Temporal lobe (tissue), 2 donors: ENCODE results near the gene FOXO1.

DNA sequence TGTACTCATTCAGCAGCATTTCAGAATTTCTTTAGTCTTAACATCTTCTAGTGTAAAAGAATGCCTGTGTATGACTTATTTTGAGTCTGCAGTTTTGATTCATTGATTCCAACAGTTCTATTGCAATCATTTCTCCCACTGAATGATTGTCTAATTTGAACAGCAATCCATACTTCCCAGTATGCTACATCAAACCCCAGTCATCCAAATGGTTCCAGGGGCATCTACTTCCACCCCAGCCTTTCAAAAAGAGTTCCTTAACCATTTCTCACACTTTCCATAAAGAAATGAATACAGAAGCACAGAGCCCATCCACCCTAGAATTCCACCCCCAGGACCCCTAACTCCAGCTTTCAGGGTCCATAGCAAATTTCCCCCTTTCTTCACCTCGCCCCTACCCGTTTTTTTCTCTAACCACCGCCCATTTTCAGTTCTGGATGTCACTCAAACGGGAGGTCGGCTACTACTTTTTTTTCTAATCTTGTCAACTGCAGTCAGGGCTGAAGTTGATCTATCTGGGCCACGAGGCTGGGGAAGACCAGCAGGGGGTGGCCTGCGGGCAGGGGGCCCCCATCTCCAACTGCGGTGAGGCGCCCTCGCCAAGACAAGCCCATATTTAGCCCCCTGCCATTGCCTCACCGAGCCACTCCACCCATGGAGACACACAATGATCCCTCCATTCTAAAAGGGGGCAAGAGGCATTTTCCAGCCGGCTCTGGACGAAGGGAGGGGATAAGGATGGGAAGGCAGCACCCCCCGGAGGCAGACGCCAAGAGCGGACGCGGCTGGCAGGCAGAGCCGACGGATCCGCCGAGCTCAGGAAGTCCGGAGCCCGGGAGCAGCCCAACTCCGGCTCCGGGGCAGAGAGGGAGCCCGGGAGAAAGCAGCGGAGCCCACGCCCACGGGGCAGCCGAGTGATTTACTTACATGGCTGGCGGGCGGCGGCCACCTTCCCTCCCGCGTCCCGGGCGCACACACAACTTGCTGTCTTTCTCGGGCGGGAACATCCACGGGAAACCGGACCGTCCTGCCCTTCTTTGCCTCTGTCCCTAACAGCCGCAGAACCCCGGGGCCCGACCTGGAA, 695 bp downstream of the LHFPL6 start:
- RAMPAGE, long total RNA = no peak

DNA sequence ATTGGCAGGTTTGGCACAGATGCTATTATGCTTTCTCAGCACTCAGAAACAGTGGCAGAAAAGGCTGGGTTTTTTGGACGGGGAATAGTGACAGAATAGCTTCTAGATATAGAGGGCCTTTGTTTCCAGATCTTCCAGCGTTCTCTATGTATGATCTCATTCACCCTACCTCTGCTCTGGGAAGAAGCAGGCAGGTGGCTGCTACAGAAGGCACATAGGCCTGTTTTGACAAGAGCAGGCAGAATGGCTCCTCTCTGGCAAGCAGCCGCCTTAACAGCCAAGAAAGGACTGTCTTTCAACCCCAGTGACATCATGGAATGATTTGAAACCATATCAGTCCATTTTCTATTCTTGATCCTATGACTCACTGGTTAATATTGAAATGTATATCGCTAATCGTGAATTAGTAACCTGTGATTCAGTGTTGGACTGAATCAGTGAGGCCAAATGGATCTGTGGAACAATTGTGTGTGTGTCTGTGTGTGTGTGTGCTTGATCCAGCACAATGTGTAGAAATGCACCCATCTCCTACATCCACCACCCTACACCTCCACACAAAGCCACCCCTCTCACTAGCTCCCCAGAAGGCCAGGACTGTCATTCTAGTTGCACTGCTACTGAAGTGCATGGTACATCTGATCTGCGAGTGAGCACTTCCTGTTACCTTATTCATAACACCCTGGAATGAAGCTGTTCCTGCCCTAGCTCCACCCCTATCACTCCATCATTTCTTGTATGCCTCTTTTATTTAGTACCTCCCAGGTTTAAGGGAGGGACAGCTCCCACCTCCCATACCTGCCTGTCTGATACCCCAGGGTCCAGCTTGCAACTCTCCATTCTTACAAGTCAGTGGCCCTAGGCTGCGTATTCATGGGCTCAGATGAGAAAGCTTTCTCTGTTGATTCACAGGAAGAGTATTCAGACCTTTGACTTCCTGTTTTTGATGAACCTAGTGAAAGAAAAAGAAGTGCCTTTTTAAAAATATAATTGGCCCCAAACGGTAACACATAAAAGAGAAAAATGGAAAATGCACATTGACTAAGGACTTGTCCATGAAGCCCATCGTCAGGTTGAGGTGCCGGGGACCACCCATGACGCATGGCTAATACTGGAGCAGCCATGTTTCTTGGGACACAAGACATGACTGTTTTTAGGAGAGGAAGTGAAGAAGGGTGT, 459.9 kb downstream of the FOXO1 start:
- RAMPAGE, long total RNA = no peak

- RAMPAGE, long total RNA = no peak
These were observed 437.9 kb downstream of the FOXO1 start for GRCh38 chr13:40228442-40228972.

DNA sequence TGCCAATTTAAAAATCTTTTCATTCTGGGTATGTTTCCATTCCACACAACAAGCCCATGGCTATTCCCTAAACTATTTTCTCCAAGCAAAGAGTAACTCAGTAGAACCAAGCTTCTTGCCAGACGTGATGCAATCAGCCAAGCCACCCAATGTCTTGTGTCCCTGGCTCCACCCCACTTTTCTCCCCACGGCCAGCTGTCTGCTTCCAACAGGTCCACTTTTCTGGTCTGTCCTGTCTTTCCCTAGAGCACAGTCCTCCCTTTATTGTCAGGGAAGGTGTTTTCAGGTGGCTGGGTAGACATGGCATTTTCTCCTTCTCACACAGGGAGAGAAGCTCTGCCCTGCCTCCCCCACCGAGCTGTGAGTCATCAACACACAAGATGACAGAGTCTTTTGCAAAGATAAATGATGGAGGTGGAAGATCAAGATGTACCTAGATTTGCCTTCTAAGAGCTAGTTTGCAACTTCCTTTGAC, 394.2 kb downstream of the FOXO1 start:
- RAMPAGE, long total RNA = no peak

DNA sequence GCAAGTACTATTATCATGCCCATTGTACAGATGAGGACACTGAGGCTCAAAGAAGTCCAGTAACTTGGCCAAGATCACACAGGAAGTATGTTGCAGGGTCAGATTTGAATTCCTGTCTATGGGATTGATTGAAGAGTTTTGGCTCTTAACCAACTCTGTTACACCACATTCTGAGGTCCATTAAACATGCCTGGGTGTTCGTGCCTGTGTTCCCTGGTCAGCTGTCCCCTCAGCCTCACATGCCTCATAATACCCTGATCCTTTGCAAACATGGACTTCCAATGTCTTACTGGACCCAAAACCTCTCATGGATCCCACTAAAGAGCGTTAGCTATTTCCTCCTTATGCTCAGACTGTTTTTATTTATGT, 319.7 kb downstream of the FOXO1 start:
- RAMPAGE, long total RNA = no peak

DNA sequence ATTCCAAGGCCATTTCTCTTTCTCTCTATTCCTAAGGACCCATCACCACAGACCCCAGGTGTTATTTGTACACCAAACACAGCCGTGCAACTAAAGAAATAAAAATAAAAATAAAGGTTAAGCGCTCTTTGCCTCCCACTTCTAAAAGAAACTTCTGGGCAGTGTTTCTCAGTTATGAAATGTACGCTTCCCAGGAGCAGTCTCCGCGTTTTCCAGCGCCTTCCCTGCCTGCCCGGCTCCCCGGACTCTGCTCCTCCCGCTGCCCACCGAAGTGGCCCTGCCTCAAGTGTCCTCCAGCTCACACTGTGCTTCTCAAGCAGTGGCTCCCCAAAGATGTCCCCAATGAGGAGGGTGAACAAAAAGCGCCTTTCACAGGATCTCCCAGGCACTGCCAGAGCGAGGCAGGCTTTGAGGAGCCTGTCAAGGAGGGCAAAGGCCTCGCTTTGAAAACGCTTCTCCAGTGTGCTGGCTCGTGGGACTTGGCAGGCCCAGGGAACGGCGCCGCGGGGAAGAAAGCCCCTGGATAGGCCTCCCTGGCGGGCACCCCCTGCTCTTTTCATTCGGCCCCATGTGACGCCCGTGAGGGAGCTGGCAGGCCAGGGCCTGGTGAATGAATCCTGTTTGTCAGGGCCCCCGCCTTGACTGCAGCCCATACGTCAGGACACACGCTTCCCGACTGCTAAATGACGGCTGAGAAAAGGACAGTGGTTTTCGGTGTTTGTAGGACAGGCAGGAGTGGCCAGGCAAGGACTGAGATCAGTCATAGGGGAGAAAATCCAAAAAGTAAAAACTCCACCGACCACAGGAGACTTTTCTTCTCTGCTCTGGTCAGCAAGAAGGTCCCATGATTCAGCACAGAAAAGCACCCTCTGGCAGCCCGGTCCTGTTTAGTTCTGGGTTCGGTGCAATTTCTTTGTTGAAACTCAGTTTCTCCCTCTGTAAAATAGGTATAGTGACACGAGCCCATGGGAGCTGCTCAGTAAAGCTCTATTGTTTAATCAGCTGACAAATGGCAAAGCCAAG, 187.0 kb downstream of the FOXO1 start:
- RAMPAGE, long total RNA = no peak

- RAMPAGE, long total RNA = no peak
These were observed 162.4 kb downstream of the FOXO1 start for GRCh38 chr13:40503801-40504609.

- RAMPAGE, long total RNA = no peak
These were observed 59.4 kb downstream of the FOXO1 start for GRCh38 chr13:40606984-40607575.

DNA sequence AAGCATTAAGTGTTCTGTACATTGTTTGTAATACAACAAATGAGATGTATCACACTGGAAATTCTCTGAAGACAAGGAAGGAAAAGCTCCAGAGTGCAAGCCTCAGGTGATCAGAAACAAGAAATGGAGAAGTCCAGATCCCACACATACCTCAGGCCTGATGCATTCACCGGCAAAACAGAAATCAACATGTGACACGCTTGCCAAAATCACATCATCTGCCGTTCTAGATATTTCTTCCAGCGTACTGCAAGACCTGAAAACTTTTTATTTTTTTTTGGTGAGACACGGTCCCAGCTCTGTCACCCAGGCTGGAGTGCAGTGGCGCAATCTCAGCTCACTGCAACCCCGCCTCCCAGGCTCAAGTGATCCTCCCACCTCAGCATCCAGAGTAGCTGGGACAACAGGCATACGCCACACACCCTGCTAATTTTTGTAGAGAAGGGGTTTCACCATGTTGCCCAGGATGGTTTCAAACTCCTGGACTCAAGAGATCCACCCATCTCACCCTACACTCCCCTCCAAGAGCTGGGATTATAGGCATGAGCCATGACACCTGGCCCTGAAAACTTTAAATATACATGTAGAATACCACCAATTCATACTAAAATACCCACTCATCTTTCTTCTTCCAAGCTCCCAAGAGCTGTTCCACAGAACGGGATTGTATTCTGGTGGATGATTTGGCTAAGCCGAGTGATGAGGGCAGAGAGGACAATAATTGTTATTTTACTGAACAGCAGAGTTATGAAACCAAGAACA, 48.4 kb downstream of the FOXO1 start:
- RAMPAGE, long total RNA = no peak

- RAMPAGE, long total RNA = no peak
These were observed 21.4 kb downstream of the FOXO1 start for GRCh38 chr13:40644750-40645659.

DNA sequence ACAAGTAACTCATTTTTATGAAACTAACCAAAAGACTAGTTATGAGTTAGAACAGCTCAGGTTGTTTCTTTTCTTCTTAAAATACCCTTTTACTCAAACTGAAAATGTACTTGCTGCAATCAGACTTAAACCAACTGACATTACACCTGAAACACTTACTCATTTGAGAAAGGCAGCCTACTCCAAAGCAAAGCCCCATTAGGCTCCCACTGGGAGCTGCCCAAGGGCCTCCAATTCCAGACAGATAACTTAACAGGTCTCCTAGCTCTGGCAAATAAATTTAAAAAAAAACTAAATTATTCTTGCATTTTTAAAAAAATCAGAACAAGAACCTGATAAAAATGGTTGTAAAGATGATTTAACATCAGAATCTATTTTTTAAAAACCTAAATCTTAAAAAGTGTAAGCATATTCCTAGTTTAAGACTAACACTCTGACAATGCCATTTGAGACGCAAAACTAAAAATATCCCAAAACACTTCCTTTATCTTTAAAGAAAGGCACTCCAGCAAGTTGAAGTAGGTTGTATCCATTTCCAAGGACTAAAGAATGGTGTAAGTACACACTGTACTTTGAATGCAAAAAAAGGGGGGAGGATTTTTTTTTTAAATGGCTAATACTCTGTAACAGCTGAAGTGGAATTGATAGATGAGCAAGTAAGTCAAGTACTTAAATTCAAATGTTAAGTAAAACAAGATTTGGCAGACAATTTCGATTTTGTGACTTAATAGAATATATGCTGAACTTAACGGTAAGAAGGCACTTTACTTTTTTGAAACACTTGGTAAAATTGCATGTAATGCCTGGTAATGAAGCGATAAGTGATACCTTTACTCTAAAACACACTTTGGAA, 3.3 kb downstream of the FOXO1 start:
- RAMPAGE, long total RNA = no peak

- RAMPAGE, long total RNA = no peak
These were observed at the start of gene FOXO1 for GRCh38 chr13:40666168-40666707. Gene FOXO1 (minus strand): TSS chr13:40666641.

DNA sequence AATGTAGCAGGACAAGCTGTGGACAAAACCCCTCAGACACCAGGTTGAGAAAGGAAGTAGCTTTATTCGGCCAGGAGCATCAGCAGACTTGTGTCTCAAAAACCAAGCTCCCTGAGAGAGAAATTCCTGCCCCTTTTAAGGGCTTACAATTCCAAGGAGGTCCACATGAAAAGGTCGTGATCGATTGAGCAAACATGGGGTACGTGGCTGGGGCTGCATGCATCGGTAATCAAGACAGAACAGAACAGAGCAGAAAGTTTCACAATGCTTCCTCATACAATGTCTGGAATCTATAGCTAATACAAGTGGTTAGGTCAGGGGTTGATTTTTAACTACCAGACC, 91.4 kb downstream of the SLC25A15 start:
- RAMPAGE, long total RNA = no peak

- RAMPAGE, long total RNA = no peak
These were observed 51.6 kb downstream of the ELF1 start for GRCh38 chr13:40967514-40967961.

DNA sequence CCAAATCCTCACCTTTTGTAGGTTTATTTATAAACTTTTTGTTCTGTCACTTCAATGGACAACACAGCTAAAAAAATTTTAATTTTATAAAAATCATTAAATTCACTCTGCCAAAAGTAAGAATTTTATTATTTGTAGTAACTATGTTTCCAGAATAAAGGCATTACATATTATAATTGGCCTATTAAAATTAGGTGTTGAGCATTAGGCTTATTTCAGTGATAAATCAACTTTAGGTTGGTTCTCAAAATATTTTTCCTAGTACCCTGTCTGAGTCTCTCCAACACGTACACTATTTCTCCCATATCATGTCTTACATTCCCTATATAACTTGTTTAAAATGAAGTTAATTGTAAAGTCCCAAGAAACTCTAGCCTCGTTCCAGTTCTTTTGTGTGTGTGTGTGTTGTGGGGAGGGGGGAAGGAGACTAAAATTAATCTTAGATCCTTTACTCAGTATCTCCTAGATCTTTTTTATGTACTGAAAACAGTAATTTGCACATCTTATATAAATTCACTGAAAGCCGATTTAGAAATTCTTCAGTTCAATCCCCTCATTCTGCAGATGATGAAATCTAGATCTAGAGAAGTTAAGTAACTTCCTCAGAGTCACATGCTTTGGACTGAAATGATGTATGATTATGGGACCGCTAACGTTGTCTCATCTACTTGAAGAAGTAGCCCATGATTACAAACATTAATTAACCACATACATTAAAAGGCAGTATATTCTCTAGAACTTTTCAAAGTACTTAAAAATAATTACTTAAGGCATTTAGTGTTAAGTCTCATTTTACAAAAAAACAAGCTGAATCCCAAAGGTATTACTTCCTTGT, 38.0 kb downstream of the ELF1 start:
- RAMPAGE, long total RNA = no peak

DNA sequence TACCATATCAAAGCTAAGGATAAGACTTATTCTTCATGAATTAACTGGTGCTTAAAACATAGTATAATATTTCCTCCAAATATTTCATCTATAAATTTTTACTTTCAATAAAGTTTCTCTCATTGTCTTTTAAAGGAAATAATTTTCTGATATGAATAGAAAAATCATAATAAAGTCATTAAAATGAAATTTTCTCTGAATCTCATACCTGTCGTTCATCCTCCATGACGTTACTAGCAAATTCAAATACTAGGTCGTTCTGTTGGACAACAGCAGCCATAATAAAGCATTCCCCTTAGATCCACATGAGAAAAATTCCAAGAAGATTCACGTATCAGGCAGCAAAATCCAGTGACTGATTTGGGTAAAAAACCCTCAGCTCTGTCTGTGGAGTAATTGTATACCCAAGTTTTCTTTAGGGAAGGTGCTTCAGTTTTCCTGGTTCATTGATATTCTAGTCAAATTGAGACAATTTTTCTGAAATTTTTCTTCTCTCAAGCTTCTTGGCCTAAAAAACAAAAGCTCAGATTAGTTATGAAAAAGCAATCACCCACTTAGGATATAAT, 37.3 kb downstream of the ELF1 start:
- RAMPAGE, long total RNA = no peak

DNA sequence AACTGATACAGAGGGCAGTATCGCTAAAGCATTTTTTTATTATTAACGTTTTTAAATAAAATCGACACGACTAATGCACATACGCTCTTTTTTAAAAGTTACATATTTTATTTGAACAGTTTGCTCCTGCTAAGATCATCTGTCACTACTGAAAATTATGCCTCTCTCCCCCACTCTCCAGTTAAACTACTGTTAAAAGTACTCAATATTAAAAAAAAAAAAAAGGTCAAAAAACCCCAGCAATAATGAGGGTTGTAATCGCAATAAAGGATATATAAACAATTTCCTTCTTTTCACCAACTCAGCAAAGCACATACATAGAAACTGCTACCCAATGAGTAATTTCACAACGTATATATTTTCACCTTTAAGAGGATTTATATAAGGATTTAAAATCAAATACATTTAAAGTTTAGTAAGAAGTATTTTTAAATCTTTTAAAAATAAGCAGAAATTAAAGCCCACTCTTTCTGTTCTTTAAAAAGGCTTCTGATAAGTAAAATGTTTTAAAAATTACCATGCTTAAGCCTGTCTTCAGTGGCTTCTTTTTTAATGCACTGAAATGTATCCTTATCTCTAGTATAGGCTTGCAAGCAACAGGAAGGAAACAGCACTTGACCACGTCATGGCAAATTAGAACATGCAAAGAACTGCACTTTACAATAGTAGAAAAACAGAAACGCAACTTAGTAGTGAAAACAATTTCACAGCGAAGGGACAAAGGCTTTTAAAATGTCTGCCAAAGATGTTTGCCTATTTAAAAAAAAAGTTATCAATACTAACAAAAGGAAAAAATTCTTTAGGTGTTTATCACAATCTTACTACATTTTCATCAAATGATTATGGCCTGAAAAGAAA, 36.5 kb downstream of the ELF1 start:
- RAMPAGE, long total RNA = no peak

GRCh38 chr13:41007360-41008261, 11.5 kb downstream of the ELF1 start:
- RAMPAGE, long total RNA = no peak

- RAMPAGE, long total RNA = no peak
These were observed 11.3 kb upstream of the WBP4 start for GRCh38 chr13:41050066-41050299.

- RAMPAGE, long total RNA = no peak
These were observed 11.1 kb upstream of the WBP4 start for GRCh38 chr13:41050300-41050483.